Cardiac atrium fibroblast (primary cell): ENCODE measurements around a stretch of chr10.

- RAMPAGE, long total RNA: no peak
Observed at GRCh38 chr10:30488168-30488732, 54.3 kb downstream of the MAP3K8 start.

DNA sequence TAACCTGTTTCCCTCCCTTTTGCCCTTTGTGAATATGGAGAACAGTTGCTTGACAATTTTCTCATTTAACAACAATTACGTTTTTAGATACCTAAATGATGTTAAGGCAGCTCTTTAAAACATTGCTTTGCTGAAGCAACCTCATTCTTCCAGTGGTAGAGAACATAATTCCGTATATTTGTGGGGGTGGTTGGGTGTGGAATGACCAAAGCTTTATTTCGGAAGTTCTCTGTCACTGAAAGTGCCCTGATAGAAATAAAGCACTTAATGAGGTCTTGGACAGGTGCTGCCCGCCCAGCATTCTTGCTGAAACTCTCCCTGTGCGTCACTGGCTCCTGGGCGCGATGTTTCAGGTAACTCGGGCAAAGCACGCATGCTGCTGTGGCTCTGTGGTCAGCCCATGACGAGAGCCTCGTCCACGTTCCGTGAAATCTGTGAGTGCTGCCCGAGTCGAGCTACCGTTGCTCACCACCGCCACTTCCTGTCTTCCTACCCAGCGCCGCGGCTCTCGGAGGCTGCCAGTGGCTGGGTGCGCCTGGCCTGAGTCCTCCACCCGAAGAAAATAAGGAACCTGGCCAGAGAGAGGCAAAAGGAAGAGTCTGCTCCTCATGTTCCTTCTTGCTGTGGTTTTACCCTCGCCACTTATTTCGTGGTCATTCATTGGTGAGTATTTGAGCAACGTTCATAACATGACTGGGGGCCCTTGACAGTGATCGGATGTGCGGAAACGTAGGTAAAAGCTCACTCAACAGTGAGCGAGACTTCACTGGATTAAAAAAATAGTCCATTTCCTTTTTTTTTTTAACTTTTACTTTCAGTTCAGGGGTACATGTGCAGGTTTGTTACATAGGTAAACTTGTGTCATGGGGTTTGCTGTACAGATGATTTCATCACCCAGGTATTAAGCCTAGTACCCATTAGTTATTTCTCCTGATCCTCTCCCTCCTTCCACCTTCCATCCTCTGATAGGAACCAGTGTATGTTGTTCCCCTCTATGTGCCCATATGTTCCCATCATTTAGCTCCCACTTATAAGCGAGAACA lies 95.5 kb downstream of the MAP3K8 start:
- RAMPAGE, long total RNA: no peak

DNA sequence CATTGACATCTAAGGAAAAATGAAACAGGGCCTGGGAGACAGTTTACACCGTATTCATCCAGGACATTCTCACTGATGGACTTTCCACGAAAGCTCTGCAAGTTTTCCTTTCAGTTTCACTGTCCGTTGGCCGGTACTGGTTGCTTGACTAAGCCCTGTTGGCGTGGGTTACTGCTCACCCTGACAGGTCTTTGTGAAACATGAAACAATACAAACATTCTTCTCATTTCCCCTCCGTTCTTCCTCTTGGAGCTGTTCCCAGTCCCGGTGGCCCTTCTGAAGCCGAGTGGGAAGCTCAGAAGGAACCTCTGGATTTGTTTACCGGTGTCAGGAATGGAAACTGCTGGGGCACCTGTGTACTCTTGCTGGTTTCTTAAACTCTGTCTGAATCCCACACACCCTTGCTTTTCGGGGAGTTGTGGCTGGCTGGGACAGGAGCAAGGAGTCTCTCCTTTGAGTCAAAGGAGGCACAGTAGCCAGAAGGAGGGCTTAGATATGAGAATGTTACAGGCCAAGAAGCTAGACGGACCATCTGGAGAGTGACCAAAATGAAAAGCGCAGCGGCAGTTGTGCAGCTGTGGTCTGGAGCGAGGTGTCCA lies 45.7 kb downstream of the LYZL2 start:
- RAMPAGE, long total RNA: no peak

DNA sequence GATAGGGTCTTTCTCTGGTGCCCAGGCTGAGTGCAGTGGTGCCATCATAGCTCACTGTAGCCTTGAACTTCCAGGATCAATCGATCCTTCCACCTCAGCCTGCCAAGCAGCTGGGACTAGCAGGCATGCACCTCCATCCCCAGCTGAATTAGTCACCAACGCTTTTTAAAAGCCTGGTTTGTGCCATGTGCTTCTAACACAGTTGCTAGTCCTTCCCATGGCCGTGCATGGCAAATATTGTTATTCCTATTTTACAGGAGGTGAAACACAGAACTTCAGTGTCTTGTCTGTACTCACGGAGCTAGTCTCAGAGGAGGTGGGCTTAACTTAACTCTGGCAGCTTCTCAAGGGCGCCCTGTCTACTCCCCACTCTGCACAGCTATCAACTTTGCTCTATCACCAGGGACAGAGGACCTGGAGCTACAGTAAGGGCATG lies 23.2 kb downstream of the LYZL2 start:
- RAMPAGE, long total RNA: no peak

- RAMPAGE, long total RNA: no peak
Observed at GRCh38 chr10:30645261-30645966, 15.9 kb upstream of the LYZL2 start.

DNA sequence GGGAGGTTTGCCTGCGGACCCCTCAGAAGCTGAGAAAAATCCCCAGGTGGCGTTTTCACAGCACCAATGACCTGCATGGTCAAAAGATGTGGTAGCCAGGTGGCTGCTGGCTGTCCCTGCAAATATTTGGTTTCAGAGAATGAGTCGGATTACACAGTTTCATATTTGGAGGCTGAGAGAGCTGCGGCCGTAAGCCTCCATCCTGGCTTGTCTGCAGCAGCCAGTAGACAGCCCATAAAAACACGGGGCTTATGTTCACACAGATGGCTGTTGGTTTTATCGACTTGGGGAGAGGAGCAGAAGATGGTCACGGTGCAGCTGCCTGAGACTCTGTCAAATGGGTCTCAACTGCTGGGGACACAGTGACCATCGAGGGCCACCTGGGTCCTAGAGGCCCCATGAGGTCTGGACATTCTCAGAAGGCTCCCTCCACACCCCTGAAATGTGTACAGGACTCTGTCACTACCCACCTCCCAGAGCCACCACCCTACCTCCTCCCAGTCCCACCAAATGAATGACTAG lies 153.6 kb upstream of the LYZL2 start:
- RAMPAGE, long total RNA: no peak

DNA sequence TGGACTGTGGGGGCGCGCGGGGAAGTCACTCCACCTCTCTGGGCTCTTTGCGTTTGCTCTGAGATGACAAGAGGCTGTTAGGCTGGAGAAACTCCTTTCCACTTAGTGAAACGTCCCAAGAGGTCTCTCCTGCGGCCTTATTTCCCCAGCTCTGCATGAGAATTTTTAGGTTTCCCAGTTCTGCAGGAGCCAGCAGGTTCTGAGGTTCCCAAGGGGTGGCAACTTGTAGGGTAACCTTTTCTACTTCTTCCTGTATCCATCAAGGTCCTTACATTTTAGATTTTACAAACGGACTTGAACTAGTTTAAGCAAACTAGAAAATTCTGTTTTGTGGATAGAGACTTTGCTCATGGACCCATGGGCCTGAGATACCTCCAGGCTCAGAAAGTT lies 156.1 kb upstream of the LYZL2 start:
- RAMPAGE, long total RNA: no peak

DNA sequence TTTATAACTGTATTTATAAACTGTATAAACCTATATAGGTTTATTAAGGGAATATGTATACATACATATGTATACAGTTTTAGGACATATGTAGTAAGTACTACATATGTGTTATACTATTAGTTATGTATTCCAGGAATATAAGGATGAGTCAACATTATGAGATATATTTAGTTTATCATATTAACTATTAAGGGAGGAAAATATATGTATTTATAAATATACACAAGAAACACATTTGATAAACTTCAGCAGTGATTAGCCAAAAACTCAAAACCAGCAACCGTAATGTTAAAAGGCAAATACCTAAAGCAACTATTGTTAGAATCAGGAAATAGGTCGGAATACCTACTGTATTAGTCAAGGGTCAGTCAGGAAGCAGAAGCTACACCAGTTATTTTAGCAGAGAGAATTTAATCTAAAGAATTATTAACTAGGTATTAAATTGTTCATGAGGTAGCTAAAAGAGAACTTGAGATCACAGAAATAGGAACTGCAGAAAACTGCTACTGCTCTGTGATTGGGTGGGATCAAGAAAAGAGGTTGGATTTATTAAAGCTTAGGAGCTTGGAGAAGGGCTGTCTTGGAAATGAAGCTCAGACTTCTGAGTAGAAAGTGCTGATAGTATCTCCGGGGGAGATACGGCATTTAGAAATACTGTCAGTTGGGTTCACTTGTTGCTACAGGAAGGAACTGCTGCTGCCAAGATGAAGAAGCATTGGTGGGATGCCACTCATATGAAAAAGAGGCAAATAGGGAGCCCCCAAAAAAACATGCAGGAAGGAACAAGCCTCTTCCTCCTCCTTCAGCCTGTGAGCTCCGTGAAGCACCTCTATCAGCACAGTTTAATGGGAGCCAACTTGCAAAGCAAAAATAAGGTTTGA lies 20.0 kb upstream of the ZNF438 start:
- RAMPAGE, long total RNA: no peak

DNA sequence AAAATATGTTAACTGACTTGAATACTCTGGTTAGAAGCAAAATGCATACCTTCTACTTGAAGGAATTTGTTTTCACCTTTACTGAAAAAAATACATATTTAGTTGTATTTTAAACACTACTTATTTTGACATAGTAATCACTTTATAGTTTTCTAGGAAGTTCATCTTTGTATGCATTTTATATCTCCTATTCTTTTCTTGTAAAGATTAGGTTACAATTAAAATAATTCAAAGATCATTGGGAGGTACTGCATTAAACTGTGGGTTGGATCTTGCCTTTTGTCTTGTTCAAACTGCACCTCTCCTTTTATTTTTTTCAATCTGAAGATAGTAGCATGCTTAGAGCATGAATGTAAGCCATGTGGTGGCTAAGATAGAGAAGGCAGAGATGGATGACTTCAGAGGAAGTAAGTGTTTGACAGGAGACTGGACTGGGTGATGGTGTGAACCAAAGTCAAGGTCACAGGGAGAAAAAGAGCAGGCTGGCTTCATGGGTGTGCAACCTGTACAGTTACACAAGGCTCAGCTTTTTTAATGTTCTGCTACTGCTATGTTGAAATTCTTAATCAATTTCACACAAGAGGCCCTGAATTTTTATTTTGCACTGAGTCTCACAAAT lies 85.5 kb downstream of the ZEB1 start:
- RAMPAGE, long total RNA: no peak

DNA sequence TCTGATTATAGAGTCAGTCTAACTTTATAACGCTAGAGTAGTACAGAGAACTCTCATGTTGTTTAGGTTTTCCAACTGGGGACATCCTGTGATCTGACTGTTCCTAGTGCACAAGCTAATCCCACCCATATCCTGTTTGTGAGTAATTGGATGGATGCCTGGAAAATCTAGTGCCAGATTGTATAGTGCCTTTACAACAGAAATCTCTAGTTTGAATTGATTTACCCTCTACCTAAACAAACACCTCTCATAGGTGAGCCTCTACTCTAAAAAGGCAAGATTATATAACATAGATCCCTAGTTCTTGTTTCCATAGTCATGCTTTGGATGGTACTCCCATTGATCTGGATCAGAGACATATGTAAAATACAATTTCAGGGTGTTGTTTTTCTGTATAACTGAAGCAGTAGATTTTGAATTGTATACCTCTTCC lies 107.5 kb downstream of the ZEB1 start:
- RAMPAGE, long total RNA: no peak

DNA sequence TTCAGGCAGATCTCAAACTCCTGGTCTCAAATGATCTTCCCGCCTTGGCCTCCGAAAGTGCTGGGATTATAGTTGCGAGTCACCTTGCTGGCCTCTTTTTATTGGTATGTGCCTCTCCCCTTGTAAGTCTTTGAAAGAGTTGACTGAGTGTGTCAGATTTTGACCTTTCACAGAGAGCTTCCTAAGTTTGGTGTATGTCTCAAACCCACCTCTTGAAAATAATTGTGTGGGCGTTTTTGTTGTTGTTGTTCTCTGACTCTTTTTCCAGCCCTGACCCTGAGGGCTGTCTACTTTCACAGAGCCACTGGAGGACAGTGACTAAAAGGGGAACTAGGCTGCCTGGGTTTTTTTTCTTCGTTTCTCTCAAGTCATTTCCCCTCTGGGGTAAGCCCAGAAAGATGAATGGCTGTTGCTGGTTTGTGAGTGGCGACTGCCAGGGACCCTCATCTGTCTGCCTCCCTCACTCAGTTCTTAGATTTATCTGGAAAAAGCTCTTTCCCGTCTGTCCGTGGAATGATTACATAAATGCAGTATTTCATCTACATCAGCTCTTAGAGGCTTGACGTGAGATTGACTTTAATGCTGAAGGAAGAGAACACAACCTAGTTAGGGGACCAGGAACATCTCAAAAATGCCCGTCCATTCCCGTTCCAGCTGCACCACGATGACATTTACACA lies 262.9 kb downstream of the ZEB1 start:
- RAMPAGE, long total RNA: no peak

DNA sequence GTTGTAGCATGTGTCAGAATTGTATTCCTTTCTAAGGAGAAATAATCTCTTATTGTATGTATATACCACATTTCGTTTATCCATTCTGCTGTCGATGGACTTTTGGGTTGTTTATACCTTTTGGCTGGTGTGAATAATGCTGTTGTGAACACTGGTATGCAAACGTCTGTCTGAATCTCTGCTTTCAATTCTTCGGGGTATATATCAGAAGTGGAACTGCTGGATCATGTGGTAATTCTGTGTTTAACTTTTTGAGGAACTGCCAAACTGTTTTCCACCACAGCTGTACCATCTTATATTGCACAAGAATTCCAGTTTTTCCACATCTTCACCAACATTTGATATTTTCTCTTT lies 270.9 kb downstream of the ZEB1 start:
- RAMPAGE, long total RNA: no peak

- RAMPAGE, long total RNA: no peak
Observed at GRCh38 chr10:31602988-31604070, 284.3 kb downstream of the ZEB1 start.

DNA sequence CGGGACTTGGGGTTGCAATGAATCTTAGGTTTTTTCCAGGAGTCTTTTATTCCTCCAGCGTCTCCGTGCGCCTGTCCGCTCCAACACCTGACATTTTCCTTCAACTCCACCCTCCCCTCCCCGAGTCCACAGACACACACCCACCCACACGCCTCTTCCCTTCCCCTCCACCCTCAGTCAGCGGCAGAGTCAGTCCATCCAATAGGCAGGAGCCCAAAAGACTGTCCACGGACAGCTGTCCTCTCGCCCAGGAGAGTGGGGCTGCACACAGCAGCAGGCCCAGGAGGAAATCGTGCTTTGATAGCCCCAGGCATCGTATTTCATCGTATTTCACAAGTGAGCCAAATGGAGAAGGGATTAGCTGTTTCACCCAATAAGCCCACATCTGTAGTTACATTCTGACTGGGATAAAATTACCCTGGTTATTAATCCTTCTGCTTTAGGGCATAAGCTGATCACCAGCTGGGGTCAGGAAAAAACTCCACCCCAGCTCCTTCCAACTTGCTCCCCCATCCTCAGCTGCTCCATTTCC lies 285.1 kb downstream of the ZEB1 start:
- RAMPAGE, long total RNA: no peak

GRCh38 chr10:31623458-31623768 lies 304.4 kb downstream of the ZEB1 start:
- RAMPAGE, long total RNA: no peak

GRCh38 chr10:31707351-31708509 lies 220.9 kb downstream of the ARHGAP12 start:
- RAMPAGE, long total RNA: no peak

- RAMPAGE, long total RNA: no peak
Observed at GRCh38 chr10:31803955-31804224, 124.7 kb downstream of the ARHGAP12 start.

GRCh38 chr10:31876837-31877496 lies 51.7 kb downstream of the ARHGAP12 start:
- RAMPAGE, long total RNA: no peak

- RAMPAGE, long total RNA: no peak
Observed at GRCh38 chr10:31947651-31948042, 19.0 kb upstream of the ARHGAP12 start.

GRCh38 chr10:32559708-32560478 lies 114.0 kb downstream of the CCDC7 start:
- RAMPAGE, long total RNA: no peak